Neural cell (in vitro differentiated cells): ENCODE data around the genes COL9A3, TCFL5, BHLHE23 and BIRC7.

- RAMPAGE, long total RNA: no peak
Measured at GRCh38 chr20:62501714-62502265, 26.0 kb upstream of the GATA5 start.

- RAMPAGE, long total RNA: no peak
Measured at GRCh38 chr20:62554245-62555216, 78.7 kb upstream of the GATA5 start.

DNA sequence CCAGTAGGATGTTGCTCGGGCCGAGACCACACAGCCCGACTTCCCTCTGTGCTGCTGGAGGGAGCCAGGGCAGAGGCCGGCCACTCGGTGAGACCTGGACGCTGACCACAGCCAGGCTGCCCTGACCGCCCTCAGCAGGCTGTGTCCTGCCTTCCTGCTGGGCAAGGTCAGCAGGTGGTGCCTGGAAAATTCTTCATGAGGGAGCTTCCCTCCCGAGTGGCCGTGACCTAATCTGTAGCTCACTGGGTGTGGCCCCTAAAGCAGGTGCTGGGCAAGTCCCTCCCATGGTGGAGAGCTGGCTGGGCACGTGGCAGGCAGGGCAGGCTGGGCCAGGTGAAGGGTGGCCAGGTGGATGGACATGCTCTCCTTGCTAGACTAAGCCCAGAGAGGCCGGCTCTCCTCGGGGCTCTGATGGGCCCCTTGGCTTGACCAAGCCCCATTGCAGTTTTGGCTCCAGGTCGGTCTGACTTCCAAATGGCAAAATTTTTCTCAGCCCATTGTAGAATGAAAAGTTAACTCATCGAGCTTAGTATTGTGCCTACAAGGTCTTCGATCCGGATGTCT is 1.9 kb downstream of the SLCO4A1 start:
- RAMPAGE, long total RNA: no peak

- RAMPAGE, long total RNA: no peak
Measured at GRCh38 chr20:62648528-62649384, 6.5 kb downstream of the SLCO4A1 start.

- RAMPAGE, long total RNA: no peak
Measured at GRCh38 chr20:62805845-62806417, 1.3 kb downstream of the OGFR start.

GRCh38 chr20:62812688-62813238 is 4.1 kb upstream of the COL9A3 start:
- RAMPAGE, long total RNA: no peak

DNA sequence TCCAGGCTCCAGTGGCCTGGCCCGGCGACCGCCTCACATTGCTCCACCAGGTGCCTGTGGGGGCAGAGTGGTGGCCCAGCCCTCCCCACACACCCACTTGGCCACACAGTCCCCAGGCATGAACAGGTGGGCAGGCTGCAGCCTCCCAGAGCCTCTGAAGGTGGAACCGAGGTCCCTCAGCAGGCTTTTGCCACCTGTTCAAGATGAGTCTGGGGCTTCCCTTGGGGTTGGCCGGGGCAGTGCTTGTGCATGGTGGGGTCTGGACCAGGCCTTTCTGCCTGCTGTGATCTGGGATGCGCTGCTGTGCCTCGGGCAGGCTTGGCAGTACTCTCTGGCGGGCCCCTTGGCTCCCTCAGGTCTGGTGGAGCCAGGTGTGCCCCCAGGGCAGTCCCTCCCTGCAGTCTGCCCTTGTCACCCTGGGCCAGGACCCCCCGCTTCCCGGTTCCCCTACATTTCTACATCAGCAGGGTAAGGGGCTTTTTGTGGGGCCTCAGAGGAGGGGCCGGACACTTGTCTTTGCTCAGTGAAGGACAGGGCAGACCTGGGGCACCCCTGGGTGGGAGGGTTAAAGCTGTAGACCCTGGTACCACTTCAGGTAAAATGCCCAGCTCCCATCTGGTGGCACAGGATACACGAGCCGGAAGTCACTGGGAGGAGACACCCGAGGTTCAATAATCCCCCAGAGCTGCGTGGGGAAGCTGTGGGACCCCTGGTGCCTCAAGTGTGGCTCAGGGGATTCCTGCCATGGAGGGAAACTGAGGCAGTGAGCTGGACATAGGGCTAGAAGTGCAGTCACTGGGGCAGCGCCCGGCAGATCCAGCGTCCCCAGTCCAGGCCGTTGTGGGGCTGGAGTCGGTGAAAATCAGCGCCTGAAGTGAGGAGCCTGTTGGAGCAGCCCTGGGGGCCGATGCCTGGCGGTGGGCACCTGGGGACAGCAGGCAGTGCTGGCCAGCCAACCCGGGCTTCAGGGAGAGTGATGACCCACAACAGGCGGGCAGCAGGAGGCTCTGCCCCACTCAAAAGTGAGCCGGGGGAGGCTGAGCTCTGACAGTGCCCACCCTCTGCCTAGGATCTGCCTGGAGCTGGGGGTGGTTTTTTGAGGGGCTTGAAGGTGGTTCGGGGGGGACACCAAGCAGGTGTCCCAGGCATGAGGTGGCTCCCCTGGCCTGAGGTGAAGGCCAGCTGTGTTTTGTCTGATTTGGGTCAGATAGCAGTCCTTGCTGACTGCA is 2.4 kb upstream of the COL9A3 start:
- RAMPAGE, long total RNA: no peak

- RAMPAGE, long total RNA: no peak
Measured at GRCh38 chr20:62816892-62817922, at the start of gene COL9A3. Gene COL9A3, plus strand, starts transcription at chr20:62817050.

DNA sequence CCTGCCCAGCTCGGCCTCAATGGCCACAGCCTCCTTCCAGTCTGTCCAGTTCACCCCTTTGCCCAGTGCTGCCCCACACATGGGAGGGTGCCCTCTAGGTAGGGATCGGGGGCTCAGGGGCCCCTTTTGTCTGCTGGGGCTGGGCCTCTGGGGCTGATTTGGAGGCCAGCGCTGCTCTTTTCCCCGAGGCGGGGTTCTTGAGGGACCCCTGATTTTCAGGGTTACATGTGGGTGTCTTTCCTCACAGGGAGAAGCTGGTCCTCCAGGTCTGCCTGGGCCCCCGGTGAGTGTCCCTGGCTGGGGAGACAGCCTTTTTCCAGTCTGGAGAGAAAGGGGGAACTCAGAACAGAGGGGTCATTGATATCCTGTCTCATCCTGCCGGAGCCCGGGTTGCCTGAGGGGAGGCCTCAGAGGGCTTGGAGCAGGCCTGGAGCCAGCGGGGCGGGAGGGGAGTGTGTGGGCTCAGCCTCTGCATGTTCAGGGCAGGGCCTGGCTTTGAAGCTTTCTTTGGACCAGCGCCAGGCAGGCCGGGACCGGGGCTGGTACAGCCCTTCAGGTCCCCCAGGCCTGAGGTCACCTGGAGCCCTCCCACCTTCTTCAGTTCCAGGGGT is 1.5 kb downstream of the COL9A3 start:
- RAMPAGE, long total RNA: no peak

- RAMPAGE, long total RNA: no peak
Measured at GRCh38 chr20:62860931-62861902, at the start of gene TCFL5. Gene TCFL5, minus strand, starts transcription at chr20:62861822.

DNA sequence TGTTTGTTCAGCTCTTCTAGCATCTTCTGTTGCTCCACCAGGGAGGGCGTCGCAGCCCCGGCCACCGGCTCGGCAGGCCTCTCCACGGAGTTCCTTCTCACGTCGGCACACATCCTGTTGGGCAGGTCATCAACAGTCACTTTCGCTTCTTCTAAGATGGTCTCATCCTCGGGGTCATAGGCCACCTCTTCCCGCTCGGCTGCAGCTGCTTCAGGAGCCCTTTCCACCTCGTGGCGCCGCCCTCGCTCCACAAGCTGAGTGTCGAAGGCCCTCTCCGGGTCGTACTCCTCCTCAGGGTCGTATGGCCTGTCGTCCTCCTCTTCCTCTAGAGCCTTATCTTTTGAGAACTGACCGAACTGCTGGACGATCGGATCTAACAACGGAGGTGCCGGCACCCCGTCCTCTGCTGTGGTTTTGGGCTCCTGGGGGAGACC is 19.9 kb upstream of the TCFL5 start:
- RAMPAGE, long total RNA: no peak

DNA sequence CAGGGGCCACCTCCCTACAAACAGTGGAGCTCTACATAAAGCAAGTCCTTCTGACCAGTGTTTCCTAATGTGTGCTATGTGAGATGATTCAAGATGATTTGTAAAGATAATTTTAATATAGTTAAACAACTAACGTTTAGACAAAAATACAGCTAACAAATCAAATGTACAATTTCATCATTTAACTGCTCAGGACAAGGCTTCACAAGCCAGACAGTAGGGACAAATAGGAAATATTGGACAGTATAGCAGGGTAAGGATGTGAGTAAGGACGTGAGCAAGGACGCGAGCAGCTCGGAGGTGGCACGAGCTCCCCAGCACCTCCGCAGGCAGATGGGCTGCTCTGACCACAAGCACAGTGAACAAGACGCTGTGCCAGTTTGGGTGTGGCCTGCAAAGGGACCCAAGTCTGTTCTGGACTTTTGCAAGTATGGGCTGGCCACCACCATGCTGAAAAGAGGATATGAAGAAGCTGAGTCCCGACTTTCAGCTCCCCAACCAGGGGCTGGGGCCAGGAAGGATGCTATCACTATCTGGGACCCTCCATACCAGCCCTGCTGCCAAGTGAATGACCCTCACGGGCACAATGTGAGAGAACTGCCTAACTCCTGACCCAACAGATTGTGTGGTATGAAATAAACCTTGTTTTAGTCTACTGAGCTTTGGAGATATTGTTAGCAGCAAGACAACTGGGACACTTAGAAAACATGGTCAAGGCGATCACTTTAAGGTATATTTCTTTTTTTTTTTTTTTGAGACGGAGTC is 14.4 kb downstream of the DIDO1 start:
- RAMPAGE, long total RNA: no peak

DNA sequence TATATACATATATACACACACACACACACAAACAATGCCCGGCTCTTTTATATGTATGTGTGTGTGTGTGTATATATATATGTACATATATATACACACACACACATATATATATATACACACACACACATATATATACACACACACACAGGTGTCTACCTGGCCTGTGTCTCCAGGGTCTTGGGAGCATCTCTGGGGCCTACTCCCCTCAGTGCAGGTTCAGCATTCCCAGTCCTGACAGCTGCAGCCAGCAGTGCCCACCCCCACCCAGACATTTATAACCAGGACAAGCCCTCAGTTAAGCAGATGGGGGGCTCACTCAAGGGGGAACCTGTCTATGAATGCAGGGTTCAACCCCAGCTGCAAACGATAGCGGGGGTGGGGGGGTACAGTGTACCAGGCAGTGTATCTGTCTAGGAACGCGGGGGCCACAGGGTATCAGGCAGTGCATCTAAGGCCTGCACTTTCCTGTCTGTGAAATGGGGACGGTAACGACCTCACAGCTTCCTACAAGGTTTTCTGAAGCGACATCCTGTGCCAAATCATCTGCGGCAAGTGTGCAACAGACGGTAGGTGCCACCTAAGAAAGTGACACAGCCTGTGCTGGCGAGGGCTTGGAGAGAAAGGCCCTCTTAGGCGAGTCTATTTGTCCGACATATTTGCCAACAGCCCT is 4.0 kb downstream of the DIDO1 start:
- RAMPAGE, long total RNA: no peak

DNA sequence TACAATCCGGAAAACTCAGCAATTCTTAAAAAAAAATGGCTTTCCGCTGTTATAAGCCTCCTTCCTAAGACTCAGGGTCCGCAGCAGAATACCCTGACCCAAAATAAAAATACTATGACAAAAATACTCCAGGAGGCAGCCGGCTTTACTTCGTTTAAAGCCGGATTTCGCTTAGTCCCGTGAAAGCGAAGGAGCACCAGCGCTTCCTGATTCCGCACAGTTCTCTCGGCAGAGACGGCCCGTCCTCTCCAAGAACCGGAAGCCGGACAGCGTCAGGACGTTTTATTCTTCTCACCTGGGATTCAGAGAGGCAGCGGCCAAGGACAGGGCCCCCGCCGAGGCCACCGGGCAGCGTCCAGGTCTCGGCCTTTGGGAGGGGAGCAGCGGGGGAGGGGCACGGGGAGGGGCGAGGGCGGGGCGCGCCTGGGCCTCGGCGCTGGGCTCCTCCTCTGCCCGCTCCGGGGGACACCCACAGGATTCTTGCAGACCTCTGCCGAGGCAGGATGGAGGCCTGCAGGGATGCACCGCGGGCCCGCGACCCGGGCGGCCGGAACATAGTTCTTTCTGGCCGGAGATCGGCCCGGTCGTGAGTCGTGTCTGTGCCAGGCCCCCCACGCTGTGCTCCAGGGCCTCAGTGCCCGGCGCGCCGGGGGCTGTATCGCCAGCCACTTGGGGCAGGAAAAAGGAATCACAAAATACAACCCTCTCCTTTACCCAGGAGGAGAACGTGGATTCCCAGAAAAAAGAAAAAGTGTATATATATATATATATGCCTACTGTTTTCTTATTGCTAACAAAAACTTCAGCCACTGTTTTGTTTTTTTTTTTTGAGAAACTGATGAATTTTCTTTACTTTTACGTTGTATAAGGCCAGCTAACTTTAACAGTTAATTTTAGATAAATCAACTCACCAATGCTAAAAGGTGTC is 2.9 kb upstream of the DIDO1 start:
- RAMPAGE, long total RNA: no peak

DNA sequence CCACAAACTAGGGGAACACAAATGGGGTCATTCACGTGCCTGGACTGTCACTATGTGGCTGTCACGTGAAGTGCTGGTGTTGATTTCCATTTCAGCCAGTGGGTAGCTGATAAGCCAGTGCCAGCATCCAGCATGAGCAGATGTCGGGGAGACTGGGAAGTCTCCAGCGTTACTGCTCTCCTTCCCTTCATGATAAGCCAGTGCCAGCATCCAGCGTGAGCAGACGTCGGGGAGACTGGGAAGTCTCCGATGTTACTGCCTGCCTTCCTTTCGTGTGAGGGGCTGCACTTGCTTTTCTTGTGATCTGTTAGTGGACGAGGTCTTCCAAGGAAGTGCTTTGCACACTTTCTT is 5.5 kb upstream of the SLC17A9 start:
- RAMPAGE, long total RNA: no peak

GRCh38 chr20:63006745-63007600 is at the start of gene BHLHE23:
Gene BHLHE23, minus strand, starts transcription at chr20:63006964.
- RAMPAGE, long total RNA: no peak

DNA sequence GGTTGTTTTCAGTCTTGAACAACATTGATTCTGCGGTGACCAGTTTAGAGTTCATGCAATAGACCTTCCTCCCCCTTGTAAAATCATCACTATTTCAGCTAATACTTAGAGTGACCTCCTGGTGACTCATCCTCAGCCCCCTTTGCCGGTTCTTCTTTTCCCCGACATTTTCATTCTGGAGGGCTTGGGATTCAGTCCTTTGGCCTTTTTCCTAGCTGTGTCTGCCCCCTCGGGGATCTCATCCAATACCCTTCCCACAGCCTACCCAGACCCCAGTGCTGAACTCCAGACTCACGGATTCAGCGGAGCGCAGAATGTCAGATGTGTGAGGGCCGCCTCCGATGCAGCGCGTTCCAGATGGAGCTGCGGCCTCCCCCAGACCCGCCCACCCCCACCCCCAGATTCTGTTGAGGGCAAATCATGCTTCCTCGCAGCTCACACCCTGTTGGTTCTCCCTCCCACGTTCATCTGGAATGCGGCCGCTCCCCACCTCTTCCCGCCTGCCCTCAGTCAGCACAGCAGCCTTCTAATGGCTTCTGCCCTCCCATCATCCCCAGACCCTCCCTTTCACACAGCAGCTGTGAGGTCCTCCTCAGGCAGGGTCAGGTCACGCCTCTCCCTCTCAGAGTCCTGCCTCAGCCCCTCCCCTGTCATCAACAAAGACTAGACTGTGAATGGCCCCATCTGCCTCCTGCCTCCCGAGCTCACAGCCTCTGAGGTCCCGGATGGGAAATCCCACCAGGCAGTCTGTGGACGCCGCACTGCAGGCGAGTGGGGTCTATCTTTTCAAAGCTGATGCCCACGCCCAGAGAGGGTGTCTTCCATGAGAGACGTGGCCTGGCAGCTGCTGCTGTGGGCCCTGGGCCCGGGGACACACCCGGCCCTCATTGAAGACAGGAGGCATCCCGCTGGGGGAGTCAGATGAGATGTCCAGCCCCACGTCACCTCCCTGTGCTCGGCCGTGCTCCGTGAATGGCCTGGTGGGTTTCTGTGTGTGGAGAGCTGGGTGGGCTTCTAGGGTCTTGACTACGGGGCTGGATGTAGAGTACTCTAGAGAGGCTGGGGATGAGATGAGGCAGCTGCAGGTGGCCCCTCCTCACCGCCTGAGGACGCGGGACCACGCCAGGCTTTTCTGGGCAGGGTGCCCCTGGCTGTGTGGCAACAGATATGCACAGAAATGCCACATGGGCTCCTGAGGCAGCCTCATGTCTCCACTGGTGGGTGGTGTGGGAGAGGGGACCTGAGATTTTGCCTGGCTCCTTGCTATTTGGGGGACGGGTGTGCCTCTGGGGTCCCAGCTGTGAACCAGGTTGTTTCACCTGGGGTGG is 8.0 kb upstream of the BHLHE23 start:
- RAMPAGE, long total RNA: no peak

DNA sequence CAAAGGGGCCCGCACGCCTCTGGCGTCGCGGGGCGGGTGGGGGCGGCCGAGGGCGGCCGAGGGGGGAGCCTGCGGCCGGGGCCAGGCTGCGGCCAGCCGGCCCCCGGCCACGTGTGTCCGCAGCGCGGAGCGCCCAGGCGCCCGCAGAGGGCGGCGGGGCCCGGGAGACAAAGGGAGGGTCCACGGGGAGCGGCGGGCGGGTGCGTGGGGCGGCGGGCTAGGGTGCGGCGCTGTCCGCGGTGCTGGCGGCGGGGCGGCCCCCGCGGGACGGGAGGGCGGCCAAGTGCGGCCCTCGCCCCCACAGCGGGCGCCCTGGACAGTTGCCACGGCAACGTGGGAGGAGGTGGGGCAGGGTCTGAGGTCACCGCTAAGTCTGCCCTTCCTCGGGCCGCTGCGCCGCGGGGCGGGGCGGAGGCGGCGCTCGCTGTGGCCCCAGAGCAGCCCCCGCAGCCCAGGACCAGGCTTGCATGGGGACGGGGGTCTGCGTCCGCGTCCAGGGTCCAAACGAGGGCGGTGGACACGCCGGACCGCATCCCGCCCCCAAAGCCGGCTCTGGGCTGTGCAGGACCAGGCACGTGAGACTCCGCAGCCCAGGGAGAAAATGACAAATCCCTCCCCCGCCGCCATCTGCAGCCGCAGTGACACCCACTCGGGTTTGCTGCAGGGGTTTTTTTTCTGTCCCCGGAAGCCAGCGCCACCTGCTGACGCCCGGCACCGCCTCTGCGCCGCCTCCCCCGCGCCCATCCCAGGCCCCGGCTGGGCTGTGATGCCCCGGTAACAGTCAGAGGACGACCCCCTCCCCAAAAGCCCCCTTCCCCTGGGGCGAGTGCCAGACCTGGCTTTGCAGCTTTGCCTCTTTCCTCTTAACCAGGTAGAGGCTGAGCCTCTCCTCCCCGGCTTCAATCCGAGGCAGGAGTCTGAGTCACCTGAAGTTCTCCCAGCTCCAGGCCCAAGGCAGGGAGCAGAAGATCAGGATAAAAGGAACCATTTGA is 36.9 kb downstream of the YTHDF1 start:
- RAMPAGE, long total RNA: no peak

- RAMPAGE, long total RNA: no peak
Measured at GRCh38 chr20:63188610-63188903, 27.4 kb downstream of the YTHDF1 start.

DNA sequence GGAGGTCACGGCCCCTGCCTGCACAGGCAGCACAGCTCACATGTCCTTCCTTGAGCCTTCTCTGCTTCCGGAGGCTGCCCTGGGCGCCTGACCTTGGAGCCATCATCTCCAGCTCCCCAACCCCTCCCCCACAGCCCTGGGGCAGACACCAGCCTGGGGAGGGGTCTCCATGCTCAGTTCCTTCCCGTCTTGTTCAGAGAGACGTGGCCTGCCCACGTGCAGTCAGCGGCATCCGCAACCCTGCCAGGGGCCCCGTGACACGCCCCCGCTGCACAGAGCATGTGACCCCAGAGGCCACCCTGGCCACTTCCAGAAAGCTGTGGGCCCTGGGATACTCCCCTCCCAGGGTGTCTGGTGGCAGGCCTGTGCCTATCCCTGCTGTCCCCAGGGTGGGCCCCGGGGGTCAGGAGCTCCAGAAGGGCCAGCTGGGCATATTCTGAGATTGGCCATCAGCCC is at the start of gene BIRC7:
Gene BIRC7 (plus strand): TSS at position 306 of the 456 bp plus-strand sequence.
- RAMPAGE, long total RNA: no peak